Osteoblast (primary cell): ENCODE measurements around a stretch of chr13.

DNA sequence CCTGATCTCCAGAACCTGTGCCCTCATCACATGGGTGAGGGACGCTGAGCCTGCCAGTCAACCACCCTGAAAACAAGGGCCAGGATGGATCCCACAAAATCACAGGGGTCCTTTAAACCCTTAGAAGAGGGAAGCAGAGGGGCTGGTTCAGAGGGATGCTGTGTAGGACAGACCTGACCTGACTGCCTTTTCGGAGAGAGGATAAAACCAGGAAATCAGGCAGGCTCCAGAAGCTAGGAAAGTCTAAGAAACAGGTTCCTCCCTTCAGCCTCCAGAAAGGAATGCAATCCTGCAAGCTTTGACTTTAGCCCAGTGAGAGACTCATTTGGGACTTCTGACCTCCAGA, 5.4 kb downstream of the RAB20 start:
- CAGE, long polyA plus RNA, result no peak
- RRBS, result no CpG with 5 or more reads among the region's 2 CpGs

GRCh38 chr13:110575360-110575919, 13.9 kb upstream of the RAB20 start:
- CAGE, long polyA plus RNA, result no peak
- RRBS, result no CpG with 5 or more reads among the region's 11 CpGs

- CAGE, long polyA plus RNA, result no peak
- RRBS, result no CpG with 5 or more reads among the region's 6 CpGs
Observed at GRCh38 chr13:110600455-110600825, 14.9 kb upstream of the NAXD start.

DNA sequence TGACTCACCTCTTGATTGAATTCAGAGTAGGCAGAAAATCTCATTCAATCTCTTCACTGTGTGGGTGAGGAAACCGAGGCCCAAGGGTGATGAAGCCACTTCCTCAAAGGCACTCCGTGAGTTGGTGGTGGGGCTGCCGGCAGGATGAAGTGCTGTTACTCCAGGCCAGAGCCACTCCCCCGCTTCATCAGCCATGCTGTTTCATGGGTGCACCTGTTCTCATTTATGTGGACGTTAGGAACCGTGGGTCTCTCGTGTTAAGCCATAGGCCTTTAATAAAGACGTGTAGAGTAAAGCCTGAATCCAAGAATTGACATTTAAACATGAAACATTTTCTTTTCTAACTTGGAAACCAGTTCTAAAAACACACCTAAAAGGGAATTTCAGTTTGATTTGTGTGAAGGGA, 13.3 kb downstream of the ING1 start:
- CAGE, long polyA plus RNA, result no peak
- RRBS, result no CpG with 5 or more reads among the region's 8 CpGs

DNA sequence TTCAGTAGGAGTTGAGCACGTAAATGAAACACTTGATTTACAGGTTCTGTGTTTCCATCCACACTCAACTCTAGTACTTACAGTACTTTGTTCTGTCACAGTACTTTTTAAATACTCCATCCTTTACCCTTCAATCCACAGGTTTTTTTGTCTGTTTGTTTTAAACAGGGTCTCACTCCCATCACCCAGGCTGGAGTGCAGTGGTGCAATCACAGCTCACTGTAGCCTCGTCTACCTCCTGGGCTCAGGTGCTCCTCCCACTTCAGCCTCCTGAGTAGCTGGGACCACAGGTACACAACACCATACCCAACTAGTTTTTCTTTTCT, 16.5 kb downstream of the ANKRD10 start:
- CAGE, long polyA plus RNA, result no peak
- RRBS, result no CpG with 5 or more reads among the region's 2 CpGs

- CAGE, long polyA plus RNA, result no peak
- RRBS, result 1% methylated on average over 31 of the region's 66 CpGs
Observed at GRCh38 chr13:111153065-111153806, 38.1 kb downstream of the ARHGEF7 start.

GRCh38 chr13:111209543-111209977, 94.5 kb downstream of the ARHGEF7 start:
- CAGE, long polyA plus RNA, result no peak
- RRBS, result no CpG with 5 or more reads among the region's 8 CpGs

DNA sequence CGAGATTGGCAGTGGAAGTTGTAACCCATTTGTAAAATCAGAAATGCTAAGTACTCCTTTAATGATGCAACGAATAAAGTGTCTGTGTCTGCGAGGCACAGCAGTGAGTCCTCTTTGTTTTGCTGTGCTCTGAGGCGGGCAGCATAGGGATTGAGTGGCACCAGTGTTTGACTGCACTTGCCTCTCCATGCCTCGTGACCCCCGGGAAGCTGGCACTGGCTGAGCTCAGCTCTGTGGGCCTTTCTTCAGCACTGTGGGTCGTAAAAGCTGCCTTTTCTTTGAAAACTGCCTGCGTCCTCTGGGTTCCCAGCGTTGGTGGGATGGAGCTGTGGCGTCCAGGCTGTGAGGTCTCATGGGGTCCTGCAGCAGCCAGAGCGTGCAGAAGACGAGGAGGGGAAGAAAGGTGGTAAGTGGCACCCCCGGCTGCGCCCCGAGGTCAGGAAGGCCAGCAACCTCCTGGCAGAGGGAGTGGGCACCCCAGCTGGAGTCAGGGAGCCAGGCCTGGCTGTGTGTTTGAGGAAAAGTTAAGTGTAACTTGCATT, 79.4 kb upstream of the TEX29 start:
- CAGE, long polyA plus RNA, result no peak
- RRBS, result no CpG with 5 or more reads among the region's 15 CpGs

- CAGE, long polyA plus RNA, result no peak
- RRBS, result no CpG with 5 or more reads among the region's 6 CpGs
Observed at GRCh38 chr13:111281065-111281630, 39.3 kb upstream of the TEX29 start.

DNA sequence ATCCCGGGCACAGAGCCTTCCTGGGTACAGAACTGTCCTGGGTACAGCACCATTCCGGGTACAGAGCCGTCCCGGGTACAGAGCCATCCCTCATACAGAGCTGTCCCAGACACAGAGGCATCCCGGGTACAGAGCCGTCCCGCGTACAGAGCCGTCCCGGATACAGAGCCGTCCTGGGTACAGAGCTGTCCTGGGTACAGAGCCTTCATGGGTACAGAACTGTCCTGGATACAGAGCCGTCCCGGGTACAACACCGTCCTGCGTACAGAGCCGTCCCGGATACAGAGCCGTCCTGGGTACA, 222.6 kb upstream of the SOX1 start:
- CAGE, long polyA plus RNA, result no peak
- RRBS, result no CpG with 5 or more reads among the region's 18 CpGs

- CAGE, long polyA plus RNA, result no peak
- RRBS, result no CpG with 5 or more reads among the region's 6 CpGs
Observed at GRCh38 chr13:112113500-112113846, 46.5 kb downstream of the SOX1 start.

DNA sequence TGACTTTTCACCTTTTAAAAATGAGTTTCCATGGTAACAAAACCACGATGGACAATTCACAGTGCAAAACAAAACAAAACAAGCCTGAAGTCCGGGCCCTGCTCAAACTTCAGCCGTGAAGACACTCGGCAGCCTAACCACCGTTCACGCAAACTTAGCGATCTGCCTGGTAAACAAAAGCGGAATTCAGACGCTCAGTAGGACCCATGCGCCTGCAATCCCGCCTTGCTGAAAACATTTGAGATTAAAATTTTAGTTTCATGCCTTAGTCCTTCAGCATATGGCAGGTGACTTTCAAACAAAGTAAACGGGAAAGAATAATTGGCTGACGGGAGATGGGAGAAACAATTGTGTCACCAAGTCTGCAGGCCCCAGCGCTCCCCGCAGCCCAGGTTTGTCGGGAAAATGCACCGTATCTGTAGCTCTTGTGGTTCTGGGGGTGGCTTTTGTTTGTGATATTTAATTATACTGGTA, 94.5 kb downstream of the SOX1 start:
- CAGE, long polyA plus RNA, result no peak
- RRBS, result no CpG with 5 or more reads among the region's 17 CpGs

- CAGE, long polyA plus RNA, result no peak
- RRBS, result no CpG with 5 or more reads among the region's 9 CpGs
Observed at GRCh38 chr13:112228244-112228478, 148.0 kb upstream of the SPACA7 start.

DNA sequence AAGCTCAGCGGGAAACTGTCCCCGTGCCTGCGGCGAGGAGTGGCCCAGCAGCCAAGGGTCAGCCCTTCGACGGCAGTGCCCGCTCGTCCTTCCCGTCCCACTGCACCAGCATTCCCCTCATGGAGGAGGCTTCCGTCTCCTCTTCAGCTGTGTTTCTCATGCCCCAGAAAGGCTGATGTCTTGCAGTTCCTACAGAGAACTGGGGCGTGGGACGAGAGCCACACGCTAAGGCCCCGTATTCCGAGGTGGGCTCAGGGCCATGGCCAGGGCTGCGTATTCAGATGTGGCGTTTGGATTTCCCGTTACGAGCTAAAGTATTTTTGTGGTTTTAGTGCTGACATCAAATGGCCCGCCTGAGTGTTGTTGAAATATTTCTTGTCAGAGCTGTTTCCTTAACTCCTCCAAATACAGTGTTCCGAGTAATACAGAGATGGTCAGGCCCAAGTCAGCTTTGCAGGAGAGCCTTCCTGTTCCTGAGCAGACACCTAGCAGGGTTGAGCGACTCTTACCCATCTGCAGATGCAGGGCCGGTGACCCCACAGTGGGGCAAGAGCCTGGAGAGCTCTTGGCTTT, 93.7 kb downstream of the ATP11A start:
- CAGE, long polyA plus RNA, result no peak
- RRBS, result no CpG with 5 or more reads among the region's 23 CpGs

DNA sequence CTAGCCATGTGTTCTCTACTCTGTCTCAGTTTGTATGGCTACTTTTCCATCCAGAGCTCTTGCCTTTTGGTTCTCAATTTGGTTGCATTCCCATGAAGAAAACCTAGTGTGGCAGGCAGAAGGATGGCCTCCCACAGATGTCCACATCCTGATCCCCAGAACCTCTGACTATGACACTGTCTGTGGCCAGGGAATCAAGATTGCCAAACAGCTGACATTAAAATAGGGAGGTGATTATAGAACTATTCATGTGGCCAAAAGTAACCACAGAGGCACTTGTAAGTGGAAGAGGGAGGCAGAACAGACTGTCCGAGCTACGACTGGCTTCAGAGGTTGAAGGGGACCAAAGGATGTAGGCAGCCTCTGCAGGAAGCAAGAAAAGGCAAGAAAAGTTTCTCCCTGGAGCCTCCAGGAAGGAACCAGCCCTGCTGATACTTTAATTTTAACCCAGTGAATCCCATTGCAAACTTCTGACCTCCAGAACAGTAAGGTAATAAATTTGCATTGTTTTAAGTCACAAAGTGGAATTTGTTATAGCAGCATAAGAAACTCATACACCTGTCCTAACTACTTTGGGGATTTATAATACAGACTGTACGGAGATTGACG, 106.4 kb downstream of the ATP11A start:
- CAGE, long polyA plus RNA, result no peak
- RRBS, result no CpG with 5 or more reads among the region's 4 CpGs

DNA sequence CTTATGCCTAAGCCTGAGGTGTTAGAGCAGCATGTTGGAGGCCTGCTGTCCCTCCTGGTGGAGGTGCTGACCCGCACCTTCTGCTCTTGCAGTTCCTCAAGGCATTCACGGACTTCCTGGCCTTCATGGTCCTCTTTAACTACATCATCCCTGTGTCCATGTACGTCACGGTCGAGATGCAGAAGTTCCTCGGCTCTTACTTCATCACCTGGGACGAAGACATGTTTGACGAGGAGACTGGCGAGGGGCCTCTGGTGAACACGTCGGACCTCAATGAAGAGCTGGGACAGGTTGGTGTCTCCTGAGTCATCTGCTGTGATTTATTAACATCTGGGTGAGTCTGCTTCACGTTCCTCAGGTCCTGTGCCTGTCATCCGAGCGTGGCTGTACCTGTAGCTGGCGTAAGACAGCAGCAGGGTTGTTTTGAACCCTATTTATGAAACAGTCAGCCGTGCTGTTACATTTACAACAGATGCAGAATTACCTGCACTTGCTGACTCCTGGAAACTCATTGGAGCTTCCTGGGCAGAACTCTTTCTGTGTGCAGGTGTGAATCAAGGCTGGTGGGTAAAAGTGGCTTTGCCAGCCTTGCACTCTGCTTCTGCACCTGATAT, 136.9 kb downstream of the ATP11A start:
- CAGE, long polyA plus RNA, result no peak
- RRBS, result no CpG with 5 or more reads among the region's 16 CpGs

GRCh38 chr13:112882136-112882687, 86.8 kb upstream of the MCF2L start:
- CAGE, long polyA plus RNA, result no peak
- RRBS, result 85% methylated on average over 9 of the region's 25 CpGs

DNA sequence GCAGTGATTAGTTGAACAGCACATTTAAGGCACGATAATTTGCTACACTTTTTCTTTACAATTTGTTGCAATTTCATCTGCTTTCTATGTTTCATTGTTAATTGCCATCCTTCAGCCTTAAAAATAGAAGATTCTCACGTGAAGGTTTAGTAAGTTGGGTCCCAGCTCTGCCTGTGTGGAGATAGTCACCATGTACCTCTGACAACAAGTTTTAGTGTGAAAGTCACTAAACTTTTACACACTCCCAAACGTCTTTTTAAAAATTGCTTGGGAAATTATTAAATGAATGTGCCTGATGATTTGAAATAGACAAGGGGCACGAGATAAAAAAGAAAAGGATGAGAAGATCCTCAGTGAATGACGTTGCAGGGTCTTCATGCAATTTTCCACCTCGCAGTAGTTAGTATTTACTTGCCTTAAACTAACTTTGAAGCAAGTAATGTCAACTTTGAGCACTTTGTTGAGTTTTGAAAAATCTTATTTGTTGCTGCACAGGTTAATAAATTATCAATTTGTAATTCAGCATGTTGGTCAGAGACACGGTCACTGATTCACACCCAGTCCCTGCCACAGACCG, 84.7 kb upstream of the MCF2L start:
- CAGE, long polyA plus RNA, result no peak
- RRBS, result no CpG with 5 or more reads among the region's 8 CpGs

GRCh38 chr13:112891279-112892029, 77.6 kb upstream of the MCF2L start:
- CAGE, long polyA plus RNA, result no peak
- RRBS, result no CpG with 5 or more reads among the region's 32 CpGs

DNA sequence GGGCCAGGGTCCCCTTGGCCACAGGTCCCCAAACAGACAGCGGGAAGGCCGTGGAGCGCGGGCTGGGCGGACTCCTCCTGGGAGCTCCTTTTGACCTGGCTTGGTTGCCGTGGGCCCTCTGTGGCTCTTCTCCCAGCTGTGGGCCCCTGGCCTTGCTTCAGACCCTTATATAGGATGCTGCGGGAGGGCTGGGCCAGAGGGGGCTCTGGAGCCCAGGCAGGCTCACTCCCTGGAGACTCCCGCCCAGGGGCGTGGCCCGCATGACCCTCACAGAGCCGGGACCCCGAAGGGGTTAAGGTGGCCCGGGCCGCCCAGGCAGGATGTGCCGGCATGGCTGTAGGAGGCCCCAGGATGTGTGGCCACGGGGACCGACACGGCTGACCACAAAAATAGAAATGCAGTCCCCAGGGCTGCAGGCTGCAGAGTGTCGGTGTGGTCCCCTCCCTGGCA, 74.0 kb upstream of the MCF2L start:
- CAGE, long polyA plus RNA, result no peak
- RRBS, result no CpG with 5 or more reads among the region's 19 CpGs